Colic lymph node (tissue), 1 donor: ENCODE data around the genes OR52K2, OR52I1 and OR51F1.

DNA sequence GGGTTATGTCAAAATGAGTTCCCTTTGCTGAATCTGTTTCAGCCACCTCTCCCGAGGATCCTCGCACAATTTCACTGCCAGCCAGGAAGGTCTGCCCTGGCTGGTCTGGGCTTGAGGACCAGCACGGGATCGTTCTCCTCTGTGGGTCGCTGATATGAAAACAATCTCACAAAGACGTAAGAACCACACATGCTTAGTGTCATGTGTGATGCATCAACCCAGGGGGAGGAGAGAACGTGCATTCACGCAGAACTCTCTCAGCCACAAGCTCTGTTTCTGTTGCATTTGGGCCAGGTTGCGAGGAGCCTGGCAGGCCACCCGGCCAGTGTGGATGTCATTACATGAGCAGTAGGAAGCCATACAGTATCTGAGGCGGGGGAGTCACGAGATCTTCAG is 132.7 kb downstream of the CDKN1C start:
- PRO-cap, result no peak

GRCh38 chr11:2943534-2944370 is 14.5 kb upstream of the PHLDA2 start:
- PRO-cap, result no peak

GRCh38 chr11:3000264-3001016 is 8.3 kb upstream of the NAP1L4 start:
- PRO-cap, result no peak

DNA sequence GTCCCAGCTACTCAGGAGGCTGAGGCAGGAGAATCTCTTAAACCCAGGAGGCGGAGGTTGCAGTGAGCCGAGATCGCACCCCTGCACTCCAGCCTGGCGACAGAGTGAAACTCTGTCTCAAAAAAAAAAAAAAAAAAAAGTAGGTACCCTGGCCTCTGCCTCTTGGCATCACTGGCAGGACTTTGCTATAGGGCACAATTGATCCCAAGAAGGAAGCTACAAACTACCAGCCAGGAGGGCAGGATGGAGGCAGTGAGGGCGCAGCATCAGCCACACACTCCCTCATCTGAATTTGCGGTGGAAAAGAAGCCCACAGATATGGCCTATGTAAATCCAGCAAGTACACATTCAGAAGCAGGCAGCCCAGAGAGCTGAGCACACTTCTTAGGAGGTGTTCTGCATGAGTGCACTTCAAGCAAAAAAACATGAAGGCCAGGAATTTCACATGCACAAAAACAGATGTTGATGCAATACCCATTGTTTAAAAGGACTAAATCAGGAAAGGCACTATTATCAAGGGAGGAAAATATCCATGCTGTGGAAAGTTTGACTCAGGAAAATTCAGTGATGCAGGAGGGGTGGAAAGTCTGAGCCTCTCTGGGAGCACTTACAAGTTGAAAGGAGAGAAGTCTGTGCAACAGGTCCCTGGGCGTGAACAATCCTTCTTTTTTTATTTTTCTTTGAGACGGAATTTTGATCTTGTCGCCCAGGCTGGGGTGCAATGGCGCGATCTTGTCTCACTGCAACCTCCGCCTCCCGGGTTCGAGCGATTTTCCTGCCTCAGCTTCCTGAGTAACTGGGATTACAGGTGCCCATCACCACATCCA is 15.7 kb upstream of the CARS1 start:
- PRO-cap, result no peak

DNA sequence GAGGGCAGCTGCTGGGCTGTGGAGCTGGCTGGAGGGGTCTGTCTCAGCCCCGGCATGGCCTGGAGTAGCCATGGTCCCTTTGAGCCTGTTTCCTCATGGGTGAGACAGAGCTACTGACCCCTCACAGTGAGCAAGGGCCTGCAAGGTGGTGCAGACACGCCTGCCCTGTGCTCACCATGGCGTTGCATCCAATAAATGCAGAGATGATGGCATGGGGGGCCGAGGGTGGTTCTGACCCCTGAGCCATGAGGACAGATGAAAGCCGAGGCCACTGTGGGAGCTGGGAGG is 33.5 kb upstream of the CARS1 start:
- PRO-cap, result no peak

DNA sequence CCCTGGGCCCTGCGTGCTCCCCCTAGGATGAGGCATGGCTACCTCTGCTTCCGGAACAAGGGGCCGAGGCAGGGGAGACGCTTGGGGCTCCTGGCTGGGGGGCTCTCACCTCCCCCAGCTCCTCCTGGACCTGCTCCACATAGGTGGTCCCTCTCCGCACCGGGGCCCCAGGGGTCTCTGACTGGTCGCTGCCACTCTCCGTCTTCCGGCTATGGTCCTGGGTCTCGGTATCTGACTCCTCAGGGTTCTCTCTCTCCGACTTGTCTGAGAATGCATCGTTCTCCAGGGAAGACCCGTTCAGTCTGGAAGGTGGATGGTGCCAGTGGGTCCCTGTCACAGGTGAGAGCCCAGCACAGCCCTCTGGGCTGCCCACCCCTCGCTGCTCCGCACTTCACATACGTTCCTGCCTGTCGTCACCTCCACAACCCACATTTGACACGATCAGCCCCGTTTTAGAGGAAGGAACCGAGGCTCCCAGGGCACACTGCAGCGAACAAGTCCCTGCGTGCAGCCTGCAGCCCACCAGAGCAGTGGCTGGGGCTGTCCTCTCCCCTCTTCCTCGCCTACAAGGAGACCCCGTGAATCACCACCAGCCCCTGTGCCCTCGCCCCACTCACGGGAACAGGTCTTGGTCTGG is 50.0 kb upstream of the CARS1 start:
- PRO-cap, result no peak

GRCh38 chr11:3155994-3157161 is 8.7 kb downstream of the OSBPL5 start:
- PRO-cap, result bidirectional peak, plus-strand start at chr11:3156507, minus-strand start at chr11:3156413

DNA sequence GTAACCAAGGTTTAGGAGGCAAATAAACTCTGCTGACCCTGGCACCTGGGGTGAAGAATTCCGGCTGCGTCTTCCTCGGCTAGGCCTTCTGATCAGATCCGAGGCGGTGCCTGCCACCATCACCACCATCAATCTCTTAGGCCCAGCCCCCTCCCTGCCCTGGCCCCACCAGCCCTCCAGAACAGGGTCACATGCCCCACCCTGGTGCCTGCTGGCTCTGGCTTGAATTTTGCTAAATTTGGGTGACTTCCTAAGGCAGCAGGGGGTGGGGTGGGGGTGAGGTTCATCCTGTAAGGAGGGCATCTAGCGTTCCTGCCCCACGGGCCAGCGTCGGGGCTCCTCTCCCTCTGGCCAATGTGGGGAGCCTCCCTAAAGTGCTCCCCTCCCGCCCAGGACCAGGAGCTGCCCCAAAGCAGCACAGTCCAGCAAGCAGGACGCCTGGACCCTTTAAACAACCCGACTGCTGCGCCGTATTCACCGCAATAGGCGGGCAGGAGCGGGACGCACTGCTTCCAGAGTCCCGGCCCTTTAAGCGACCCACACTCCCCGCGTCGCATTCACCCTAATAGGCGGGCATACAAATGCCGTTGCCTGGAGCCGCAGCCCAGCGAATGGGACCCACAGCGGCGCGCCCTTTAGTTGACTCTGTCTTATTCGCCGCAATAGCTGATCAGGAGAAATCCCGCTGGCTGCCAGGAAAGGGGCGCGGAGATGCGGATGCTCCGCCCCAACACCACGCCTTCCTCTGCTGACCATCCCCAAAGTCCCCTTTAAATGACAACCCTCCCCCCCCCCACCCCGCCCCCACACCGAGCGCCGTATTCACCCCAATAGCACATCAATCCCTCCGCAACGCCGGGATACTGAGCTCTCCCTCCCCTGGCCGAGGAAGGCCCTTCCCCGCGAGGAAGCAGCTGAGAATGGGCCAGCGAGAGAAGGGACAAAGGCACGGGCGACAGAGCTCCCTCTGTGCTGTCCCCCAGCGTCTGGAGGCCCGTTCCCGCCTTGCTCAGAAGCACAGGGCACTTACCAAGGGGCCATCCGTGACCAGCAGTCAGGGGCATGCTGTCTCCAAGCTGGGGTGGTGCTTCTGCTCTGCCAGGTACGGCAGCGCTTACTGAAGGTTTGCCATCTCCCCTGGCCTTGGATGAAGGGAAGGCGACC is 4.8 kb downstream of the OSBPL5 start:
- PRO-cap, result bidirectional peak, plus-strand start at position 917 of the sequence, minus-strand start at position 647 of the sequence

DNA sequence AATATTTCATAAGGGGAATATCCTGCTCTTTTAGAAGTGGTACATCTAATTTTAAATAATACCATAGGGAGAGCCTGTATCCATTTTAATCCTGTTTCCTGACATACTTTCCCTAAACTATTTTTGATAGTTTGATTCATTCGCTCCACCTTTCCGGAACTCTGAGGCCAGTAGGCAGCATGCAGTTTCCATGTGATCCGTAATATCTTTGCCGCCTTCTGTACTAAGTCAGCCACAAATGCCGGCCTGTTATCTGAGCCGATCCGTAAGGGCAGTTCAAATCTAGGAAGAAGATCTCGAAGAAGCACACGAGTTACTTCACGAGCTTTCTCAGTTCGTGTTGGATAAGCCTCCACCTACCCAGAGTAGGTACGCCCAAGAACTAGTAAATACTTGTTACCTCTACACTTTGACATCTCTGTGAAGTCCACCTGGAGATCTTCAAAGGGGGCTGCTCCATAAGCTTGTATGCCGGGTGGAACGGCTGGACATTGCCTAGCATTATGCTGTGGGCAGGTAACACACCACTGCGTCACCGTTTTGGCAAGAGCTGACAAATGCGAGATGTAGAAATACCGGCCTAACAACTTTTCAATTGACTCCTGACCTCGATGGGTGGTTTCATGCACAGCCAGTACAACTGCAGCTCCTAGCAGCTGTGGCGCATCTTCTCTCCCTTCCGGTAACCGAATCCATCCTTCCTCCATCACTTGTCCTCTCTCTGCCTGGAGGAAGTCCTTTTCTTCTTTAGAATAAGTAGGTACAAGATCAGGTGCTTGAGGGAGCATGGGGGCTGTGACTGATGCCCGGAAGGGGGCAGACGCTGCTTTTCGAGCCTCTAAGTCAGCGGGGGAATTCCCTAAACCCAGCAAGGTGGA is 97.8 kb upstream of the ZNF195 start:
- PRO-cap, result no peak

DNA sequence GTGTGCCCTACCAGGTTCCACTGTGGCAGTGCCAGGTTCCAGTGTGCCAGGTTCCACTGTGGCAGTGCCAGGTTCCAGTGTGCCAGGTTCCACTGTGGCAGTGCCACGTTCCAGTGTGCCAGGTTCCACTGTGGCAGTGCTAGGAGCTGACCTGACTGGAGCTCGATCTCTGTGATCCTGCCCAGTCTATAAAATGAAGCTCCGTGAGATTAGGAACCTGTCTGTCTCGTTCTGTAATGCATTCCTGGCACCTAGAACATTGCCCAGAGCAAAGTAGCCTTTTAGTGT is 36.1 kb downstream of the ART5 start:
- PRO-cap, result no peak

- PRO-cap, result no peak
Observed at GRCh38 chr11:3787482-3787860, 9.9 kb downstream of the NUP98 start.

DNA sequence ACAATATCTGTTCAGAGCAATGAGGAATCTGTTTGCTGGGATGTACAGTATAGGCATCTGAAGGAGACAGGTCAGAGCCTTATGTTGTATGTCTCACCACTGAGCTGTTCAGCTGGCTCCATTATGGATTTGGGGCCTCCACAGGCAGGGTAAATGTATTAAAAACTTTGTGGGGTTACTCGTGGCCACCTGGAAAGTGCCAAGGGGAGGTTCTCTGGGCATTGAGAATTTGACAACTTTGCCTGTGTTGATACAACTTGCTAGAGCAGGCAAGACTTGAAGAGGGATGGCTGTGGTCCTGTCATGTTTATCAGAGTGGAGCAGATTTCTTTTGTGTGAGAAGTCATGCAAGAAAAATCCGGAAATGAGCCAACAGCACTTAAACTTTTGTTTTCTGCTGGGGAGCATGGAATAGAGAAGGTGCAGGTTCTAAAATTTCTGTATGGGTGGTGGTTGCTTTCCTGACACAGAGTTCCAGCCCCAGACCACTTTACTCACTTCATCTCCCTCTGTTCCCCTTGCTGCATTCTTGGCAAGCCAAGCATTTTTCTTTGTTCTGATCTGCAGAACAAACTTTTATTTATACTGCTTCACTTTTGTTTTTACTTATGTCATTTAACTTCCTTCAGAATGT is 10.3 kb downstream of the STIM1 start:
- PRO-cap, result no peak

GRCh38 chr11:3867461-3868184 is 12.2 kb downstream of the STIM1 start:
- PRO-cap, result no peak

DNA sequence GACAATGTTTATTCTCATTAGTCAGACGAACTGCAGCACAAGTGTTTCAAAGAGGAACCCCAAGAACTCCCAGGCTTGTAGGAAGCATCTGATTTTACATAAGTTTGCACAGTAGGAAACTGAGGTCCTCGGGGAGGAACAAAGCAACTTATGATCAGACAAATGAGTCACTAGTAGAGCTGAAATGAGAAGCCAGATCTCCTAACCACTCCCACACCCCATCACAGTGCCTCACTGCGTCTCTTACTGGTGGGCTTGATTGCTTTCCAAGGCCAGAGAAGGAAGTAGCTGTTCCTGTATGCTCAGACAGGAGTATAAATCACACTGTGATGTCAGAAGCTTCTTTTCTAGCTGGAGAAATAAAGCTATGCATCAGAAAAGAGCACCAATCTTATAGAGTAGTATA is 36.5 kb upstream of the RRM1 start:
- PRO-cap, result bidirectional peak, plus-strand start at position 258 of the sequence, minus-strand start at position 71 of the sequence

DNA sequence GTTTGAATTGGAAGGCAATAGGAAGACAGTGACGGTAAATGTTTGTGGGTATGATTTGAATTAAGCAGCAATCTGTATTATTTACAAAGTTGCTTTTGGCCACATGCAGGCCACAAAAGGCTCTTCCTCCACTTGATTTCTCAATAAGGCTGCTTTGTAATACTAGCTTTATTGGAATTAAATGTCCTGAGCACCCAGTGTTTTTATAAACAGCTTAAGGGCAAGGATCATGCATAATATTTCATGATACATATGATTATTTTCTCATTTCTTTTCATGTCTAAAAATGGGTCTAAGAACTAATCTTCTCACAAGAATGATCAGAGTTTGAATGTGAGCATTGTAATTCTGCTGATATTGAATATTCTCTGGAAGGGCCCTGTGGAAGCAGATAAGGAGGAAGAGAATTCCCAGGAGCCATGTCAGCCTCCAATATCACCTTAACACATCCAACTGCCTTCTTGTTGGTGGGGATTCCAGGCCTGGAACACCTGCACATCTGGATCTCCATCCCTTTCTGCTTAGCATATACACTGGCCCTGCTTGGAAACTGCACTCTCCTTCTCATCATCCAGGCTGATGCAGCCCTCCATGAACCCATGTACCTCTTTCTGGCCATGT is at the start of gene OR52K2:
TSS of gene OR52K2 (plus strand) at position 375 of the 621 bp plus-strand sequence.
- PRO-cap, result no peak

DNA sequence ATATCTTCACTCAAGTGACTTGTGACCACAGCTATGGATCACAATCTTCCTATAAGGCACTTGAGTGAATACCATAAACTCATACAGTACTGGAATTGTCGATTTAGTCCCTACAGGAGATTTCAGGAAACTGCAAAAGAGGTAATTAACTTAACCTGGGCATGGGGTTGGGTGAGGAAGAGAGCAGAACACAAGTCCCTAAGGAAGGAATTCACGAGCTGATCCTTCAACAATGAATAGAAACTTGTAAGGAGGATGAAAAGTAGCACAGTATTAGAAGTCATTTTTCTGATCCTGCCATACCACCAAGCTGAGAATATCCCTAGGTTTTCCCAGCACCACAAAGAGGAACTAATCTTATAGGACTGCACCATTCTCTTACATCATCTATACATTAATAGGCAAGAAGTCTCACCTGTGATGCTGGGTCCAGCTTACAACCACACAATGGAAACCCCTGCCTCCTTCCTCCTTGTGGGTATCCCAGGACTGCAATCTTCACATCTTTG is at the start of gene OR52I1:
TSS of gene OR52I1 (plus strand) at position 421 of the 509 bp plus-strand sequence.
- PRO-cap, result no peak

DNA sequence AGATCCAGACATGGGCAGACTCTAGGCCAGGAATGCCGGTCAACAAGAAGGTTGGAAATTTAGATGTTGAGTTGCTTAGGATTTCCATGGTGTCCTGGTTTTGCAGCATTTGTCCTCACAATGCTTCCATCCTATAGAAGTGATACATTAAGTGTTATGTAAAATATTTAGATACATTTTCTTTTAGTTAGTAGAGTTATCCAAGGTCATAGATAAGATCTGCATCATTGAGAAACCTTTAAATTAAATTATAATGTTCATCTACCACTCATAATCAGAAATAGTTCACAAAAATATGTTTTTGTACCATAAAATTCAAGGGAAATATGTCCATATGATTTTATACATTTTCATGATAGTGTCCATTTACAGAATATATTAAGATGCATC is at the start of gene OR51F1:
TSS of gene OR51F1 (minus strand) at position 109 of the 390 bp plus-strand sequence.
- PRO-cap, result no peak

DNA sequence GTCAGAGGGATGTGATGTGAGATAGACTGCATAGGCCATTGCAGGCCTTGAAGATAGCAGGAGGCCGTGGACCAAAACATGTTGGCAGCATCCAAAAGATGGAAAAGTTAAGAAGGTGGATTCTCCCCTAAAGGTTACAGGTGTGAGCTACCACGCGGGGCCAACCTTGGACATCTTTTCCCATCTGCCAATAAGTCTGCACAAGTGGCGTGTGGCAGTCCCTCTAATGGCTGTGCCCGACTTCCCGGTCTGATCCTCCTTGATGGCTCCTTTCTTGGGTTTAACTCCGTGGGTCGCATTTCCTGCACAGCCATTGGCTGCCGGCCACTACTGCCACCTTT is 6.9 kb upstream of the OR52E2 start:
- PRO-cap, result unidirectional peak, plus-strand start at position 244 of the sequence

DNA sequence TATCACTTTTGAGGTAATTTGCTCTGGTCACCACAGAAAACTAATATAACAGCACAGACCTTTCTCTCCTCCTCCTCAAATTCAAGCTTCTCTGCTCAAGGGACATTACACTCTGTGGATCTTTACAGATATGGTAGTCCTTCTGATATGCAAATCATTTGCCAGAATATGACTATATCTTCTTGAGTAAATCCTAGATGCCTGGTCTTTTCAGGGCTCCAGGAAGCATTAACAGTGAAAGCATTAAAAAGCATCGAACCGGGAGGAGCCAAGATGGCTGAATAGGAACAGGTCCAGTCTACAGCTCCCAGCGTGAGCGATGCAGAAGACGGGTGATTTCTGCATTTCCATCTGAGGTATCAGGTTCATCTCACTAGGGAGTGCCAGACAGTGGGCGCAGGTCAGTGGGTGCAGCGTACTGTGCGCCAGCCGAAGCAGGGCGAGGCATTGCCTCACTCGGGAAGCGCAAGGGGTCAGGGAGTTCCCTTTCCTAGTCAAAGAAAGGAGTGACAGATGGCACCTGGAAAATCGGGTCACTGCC is 9.8 kb upstream of the OR51Q1 start:
- PRO-cap, result no peak

- PRO-cap, result bidirectional peak, plus-strand start at chr11:5691013, minus-strand start at chr11:5690287; bidirectional peak, plus-strand start at chr11:5691196, minus-strand start at chr11:5691072
Observed at GRCh38 chr11:5690662-5691451, 1.3 kb downstream of the TRIM22 start.